Type B pancreatic cell (in vitro differentiated cells): ENCODE measurements around a stretch of chr1.

- PRO-cap = no peak
These were observed 68.7 kb downstream of the CLSTN1 start for GRCh38 chr1:9755074-9755387.

DNA sequence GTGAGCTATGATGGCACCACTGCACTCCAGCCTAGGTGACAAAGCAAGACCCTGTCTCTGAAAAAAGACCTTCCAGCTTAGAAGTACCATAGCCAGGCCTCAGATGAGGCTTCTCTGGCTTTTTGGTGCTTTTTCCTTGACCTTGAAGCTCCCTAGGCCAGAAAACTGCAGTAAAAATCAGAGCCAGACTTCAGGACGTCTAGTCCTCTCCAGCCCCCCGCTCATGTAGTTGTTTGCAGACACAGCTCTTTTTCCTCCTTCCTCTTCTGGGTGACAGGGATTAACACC is 9.7 kb upstream of the CLSTN1 start:
- PRO-cap = no peak

DNA sequence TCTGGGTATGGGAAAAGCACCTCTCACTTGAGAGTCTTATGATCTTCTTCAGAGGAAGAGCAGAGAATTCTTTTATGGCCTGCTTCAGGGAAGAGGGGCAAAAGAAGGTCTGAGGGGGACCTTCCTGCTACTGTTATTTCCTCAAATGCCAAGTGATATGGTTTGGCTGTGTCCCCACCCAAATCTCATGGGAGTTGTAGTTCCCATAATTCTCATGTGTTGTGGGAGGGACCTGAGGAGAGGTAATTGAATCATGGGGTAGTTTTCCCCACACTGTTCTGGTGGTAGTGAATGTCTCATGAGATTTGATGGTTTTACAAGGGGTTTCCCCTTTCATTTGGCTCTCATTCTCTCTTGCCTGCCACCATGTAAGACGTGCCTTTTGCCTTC is 1.8 kb downstream of the RBP7 start:
- PRO-cap = no peak

GRCh38 chr1:10095246-10095824 is 62.6 kb downstream of the UBE4B start:
- PRO-cap = no peak

GRCh38 chr1:10160791-10161489 is 49.4 kb upstream of the KIF1B start:
- PRO-cap = no peak

GRCh38 chr1:10197039-10197376 is 13.4 kb upstream of the KIF1B start:
- PRO-cap = no peak

- PRO-cap = bidirectional peak, plus-strand start at chr1:10212126, minus-strand start at chr1:10211918
These were observed 1.3 kb downstream of the KIF1B start for GRCh38 chr1:10211400-10212346.

GRCh38 chr1:10277817-10278336 is 67.5 kb downstream of the KIF1B start:
- PRO-cap = no peak

GRCh38 chr1:10278721-10279333 is 68.5 kb downstream of the KIF1B start:
- PRO-cap = no peak

GRCh38 chr1:10528242-10528922 is 53.6 kb downstream of the PEX14 start:
- PRO-cap = no peak

GRCh38 chr1:10541332-10541578 is 66.5 kb downstream of the PEX14 start:
- PRO-cap = no peak

DNA sequence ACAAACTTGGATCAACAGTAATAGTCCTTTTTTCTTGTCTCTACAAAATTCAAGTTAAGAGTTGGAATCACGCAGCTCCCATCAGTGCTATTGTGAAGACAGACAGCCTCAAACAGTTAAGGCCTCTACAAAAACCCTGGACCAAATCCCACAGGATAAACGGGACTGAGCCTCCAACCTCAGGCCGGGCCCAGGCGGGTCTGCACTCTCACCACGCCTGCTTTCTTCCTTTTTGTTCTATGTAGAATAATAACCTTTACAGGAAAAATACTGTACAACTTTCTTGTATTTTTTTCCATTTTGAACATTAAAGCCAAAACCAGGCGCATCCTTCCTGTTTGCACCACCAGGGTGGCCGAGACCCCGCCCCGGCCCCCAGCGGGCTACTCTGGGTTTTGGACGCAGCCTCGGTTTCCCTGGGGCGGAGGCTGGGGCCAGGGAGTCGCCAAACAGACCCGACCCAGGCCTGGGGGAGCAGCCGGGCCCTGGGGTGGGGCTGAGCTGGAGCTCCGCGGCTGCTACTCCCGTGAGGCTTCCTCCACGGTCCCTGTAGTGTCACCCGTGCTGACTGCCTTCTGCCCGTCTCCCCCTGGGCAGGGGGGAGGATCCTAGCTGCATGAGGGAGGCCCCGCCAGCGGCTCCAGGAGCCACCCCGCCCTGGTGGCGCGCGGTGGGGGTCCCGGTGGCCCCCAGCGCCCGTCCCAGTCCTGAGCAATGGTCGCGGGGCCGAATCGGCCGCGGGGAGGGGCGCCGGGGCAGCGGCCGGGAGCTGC is 158.4 kb downstream of the CASZ1 start:
- PRO-cap = no peak

DNA sequence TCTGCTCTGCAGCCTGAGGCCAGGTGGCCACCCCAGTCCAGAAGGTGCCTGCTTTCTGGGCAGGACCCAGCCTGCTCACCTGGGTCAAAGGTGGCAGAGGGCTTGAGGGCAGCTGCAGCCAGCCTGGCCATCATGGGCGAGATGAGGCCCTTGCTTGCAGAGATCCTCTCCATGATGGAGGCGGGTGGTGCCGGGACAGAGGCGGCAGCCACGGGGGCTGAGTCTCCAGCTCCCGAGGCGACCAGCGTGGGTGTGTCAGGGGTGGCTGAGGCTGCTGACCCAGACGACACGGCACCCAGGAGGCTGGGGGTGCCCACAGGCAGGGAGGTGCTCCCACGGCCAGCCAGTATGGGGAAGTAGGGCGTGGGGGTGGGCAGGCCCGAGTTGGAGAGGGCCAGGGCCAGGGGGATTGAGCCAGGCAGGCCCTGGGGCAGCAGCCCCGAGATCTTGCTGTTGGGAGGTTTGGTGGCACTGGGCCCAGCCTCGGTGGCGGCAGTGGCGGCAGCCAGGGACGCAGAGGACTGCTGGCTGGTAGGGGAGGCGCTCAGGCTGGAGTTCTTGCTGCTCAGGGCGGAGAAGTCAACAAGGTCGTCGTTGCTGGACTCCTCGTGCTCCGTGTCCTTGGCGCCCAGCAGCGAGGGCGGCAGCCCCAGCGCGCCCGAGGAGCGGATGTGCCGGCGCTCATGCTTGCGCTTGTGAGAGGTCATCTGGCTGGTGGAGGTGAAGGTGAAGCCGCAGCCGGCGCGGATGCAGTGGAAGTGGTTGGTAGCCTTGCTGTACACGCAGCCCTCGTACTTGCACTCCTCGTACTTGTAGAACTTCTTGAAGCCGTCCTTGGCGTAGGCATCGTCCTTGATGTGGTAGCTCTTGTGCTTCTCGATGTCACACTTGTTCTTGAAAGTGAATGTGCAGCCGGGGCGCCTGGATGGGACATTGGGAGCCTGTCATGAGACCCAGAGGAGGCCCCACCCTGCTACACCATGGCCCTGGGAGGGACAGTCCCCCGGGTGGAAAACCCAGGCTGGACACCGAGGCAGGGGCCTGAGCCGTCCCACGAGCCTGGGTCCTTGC is 142.8 kb downstream of the CASZ1 start:
- PRO-cap = no peak

DNA sequence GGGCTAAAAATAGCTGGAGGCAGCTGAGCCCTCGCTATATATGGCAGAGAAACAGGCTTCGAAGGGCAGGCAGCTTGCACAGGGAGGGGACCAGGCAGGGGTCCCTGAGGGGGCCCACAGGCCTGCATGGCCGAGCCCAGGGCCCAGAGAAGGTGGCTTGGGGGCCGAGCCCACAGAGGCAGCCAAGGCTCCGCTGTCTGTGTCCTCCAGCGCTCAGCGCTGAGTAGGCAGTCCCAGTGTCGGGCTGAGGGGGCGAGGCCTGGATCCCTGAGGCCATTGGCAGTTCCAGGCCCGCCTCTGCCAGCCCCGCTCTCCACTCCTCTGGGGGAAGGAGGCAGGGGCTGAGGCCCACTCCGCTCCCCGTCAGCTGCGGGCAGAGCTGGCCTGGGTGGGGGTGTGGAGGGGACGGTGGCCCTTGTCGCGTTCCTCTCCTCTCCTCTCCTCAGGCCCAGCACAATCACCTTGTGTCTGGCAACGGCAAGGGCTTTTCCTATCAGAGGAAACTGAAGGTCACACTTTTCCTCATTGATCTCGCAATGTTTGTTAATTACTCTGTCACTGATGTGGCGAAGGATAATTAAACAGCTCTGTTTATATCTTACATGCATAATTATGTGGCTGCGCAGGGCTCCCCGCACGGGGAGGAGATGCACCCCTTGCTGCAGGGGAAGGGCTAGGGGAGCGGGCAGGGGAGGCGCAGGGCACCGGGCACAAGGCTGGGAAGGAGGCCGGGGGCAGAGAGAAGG is 132.7 kb downstream of the CASZ1 start:
- PRO-cap = no peak

- PRO-cap = no peak
These were observed 121.3 kb downstream of the CASZ1 start for GRCh38 chr1:10675027-10675684.

- PRO-cap = no peak
These were observed 67.8 kb downstream of the CASZ1 start for GRCh38 chr1:10728480-10729114.

DNA sequence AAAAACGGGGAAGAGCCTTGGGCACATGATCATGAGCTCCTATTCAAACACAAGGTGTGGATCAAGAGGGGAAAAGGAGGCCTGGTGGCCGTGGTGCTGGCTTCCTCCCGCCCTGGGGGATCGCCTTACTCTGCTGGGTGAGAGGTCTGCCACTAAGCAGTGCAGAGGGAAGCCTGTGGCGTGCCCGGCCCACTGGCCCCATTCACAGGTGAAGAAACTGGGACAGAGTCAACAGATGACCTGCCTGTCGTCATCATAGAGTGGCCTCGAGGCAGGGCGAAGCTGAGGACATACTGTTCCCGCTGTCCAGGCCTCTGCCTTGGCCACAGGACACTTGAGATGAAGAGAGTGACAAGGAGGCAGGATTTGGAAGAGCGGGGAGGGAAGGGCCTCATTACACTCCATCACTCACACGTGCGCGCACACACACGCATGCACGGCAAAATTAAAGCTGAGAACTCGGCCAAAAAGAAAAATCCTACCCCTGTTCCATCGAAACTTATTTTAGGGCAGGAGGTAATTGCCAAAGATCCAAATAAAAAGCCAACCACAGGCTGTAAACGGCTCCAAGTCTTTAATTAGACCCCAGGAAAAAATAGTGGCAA is 50.5 kb downstream of the CASZ1 start:
- PRO-cap = no peak

DNA sequence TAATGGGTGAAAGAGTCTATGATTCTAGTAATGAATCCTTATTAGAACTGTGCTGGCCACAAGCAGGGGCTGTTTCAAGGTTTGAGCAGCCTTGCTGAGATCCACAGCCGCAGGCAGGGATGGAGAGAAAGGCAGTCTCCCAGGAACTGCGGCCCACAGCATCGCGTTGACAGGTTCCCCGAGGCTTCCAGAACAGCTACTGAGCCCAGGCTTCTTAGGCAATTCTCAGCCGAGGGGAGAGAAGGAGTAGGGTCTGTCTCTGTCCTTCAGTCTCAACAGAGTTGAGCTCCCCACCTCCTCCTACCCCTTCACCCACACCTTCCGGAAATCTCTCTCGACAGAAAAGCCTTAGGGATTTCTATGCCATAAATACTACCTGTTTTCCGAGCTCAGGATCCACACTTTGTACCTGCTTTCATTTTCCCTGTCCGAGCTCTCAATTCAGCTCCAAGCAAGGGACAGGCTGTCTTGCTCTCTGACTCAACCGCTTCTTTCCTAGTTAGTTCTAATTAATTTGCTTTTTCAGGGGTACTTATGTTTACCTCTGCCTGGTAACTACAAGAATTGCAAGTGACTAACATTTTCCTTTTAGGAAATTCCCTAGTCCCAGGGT is 6.7 kb upstream of the CASZ1 start:
- PRO-cap = no peak

DNA sequence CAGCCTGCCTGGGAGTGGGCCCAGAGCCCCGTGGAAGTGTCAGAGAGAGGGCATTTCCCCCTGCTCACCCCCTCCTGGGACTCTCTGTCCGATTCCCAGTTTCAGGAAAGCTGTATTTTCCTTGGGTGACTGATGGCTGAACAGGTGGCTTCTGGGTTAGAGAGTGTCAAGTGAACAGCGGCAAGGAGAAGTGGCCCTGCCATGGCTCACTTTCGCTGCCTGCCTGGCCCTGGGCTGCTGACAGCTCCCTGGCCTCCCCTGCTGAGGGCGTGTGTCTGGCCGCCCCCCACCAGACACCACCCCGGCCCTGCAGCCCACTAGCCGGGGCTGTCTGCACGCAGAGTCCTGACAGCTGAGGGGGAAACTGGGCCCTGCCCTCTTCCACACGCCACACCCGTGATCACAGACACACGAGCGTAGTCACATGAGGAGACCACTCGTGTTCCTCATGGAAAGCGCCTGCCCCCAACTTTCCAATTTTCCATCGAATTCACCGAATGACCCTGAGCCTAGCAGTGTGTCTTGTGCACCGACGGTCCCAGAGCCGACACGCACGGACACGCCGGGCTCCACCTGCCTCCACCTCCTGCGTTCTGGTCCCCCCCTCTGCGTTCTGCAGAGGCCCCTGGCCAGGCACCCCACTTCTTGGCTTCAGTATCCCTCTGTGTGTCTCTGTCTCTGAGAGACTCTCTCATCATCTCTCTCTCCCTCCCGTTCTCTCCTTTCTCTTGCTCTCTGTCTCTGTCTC is 60.6 kb upstream of the CASZ1 start:
- PRO-cap = no peak

DNA sequence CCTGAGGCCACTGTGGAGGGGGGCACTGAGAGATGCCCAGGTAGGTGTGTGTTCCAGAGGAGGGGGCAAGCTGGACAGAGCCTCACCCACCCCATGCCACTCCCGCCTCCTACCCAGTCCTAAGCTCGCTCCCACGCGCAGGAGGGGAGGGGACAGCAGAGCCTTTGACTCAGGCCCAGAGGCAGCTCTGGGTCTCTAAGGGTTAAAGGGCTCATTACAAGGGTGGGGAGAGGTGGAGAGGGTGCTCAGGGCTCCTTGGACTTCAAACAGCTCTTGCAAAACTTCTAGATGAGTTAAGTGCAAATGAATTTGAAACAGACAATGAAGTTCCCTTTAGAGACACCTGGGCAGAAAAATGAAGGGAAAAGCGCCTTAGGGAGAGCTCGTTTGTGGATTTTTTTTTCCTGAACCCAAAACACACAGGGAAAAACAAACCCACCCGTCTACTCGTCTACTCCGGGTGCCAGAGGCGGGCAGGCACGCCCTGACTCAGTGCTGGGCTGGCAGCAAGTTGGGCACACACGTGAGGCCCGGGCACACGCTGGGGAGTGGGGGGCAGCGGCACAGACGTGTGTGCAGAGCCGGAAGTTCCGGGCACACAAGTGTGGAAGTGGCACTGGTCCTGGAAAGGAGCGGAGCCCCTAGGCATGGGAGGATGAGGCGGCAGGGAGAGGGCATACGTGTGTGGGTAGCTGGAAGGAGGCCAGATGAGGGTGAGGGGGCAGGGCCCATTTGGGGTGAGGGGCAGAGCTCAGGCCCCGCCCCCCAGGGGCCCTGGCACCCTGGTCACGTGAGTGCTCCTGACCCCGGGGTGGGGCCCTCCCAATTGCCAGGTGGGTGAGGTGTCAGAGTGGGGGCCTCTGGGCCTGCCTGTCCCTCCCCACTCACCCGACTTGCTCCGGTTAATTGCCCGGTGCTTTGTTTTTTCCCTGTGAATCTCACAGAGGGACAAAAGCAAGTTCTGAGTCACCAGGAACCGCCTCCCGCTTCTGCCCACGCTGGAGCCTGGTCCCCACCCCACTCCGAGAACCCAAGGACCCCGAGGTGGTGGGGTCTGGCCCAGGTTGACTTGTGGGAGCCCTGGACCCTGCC is 80.9 kb downstream of the C1orf127 start:
- PRO-cap = bidirectional peak, plus-strand start at position 964 of the sequence, minus-strand start at position 901 of the sequence